ENCODE measurements around a stretch of chr15.

DNA sequence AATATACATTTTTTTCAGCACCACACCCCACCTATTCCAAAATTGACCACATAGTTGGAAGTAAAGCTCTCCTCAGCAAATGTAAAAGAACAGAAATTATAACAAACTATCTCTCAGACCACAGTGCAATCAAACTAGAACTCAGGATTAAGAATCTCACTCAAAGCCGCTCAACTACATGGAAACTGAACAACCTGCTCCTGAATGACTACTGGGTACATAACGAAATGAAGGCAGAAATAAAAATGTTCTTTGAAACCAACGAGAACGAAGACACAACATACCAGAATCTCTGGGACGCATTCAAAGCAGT is 56.1 kb downstream of the AKAP13 start:
- RRBS = no CpG with 5 or more reads among the region's 5 CpGs

GRCh38 chr15:85494039-85494917 is 113.9 kb downstream of the AKAP13 start:
- RRBS = no CpG with 5 or more reads among the region's 6 CpGs

DNA sequence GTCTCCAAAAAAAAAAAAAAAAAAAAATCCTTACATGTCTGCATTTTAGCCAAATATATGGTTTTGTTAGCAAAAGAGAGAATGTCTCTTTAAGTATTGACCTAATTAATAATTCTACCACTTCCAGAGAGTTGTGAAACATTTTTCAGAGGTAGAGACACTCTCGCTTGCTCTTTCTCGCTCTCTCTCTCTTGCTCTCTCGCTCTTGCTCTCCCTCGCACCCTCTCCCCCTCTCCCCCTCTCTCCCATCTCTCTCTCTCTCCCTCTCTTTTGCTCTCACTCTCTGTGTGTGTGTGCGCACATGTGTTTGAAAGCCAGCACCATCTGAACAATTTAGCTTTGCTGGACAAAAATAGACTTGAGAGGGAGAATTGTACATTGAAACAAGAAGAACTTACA is 124.3 kb downstream of the AKAP13 start:
- RRBS = no CpG with 5 or more reads among the region's 5 CpGs

DNA sequence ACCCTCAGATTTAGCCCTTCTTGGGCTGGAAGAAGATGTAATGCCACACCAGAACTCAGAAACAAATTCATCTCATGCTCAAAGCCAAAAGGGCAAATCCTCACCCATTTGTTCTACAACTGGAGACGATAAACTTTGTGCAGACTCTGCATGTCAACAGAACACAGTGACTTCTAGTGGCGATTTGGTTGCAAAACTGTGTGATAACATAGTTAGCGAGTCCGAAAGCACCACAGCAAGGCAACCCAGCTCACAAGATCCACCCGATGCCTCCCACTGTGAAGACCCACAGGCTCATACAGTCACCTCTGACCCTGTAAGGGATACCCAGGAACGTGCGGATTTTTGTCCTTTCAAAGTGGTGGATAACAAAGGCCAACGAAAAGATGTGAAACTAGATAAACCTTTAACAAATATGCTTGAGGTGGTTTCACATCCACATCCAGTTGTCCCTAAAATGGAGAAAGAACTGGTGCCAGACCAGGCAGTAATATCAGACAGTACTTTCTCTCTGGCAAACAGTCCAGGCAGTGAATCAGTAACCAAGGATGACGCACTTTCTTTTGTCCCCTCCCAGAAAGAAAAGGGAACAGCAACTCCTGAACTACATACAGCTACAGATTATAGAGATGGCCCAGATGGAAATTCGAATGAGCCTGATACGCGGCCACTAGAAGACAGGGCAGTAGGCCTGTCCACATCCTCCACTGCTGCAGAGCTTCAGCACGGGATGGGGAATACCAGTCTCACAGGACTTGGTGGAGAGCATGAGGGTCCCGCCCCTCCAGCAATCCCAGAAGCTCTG is 199.7 kb downstream of the AKAP13 start:
- RRBS = no CpG with 5 or more reads among the region's 14 CpGs

DNA sequence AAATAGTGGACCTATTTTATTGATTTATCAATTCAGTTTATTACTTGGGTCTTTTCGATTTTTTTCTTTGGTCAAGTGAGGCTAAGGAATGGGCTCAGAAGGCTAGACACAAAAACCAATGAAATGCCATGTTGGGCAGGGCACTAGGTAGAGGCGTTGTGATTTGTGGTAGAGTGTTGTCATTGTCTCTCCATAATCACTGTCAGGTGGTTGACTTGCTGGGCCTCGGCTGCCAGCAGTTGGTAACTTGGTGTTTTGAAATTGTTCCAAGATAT is 173.7 kb downstream of the KLHL25 start:
- RRBS = no CpG with 5 or more reads among the region's 3 CpGs

DNA sequence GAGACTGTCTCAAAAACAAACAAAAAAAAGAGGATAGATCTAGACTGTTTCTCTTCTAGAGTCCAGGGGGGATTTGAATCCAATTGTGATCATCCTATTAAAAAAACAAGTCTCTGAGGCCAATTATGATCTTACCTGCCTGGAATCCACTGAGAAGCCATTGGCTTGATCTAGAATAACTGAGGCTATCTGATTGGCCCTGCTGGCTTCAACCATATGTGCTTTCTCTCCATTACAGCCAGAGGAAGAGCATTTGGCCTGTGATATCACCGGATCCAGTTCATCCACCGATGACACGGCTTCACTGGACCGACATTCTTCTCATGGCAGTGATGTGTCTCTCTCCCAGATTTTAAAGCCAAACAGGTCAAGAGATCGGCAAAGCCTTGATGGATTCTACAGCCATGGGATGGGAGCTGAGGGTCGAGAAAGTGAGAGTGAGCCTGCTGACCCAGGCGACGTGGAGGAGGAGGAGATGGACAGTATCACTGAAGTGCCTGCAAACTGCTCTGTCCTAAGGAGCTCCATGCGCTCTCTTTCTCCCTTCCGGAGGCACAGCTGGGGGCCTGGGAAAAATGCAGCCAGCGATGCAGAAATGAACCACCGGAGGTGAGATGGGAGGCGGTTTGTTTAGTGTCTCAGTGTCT is 139.4 kb downstream of the KLHL25 start:
- RRBS = 98% methylated on average over 3 of the region's 13 CpGs

GRCh38 chr15:85750829-85751270 is 43.9 kb downstream of the KLHL25 start:
- RRBS = no CpG with 5 or more reads among the region's 12 CpGs

DNA sequence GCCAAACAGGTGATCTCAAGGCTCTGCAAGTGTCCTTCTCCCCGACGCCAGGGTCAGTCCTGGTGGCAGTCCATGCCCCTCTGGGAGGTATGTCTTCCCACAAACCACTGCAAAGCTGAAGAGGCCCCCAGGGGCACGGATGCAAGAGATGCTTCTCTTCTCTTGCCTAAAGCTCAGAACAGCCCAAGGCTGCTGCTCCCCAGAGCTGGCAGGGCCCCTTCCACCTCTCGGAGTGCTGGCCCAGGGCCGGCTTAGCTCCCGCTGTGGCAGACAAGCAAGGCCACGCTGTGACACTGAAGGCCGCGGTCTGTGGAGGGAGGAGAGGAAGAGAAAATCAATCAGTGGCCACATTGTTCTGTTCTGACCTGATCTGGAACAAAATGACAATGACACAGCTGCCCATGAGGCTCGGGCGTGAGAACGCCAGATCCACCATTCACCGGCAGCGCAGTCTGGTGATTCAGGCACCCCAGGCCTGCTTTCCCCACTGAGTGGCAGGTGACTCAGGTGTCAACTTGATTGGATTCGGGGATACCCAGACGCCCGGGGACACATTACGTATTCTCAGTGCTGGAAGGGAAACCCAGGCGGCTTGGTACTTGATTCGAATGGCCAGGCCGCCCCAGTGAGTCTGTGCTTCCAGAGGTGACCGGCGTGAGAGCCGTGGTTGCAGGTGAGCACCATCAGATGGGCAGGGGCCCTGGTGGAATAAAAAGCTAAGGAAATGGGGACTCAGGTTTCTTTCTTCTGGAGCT is 33.8 kb downstream of the KLHL25 start:
- RRBS = 96% methylated on average over 8 of the region's 24 CpGs

- RRBS = no CpG with 5 or more reads among the region's 13 CpGs
Measured at GRCh38 chr15:85772501-85773297, 22.0 kb downstream of the KLHL25 start.

DNA sequence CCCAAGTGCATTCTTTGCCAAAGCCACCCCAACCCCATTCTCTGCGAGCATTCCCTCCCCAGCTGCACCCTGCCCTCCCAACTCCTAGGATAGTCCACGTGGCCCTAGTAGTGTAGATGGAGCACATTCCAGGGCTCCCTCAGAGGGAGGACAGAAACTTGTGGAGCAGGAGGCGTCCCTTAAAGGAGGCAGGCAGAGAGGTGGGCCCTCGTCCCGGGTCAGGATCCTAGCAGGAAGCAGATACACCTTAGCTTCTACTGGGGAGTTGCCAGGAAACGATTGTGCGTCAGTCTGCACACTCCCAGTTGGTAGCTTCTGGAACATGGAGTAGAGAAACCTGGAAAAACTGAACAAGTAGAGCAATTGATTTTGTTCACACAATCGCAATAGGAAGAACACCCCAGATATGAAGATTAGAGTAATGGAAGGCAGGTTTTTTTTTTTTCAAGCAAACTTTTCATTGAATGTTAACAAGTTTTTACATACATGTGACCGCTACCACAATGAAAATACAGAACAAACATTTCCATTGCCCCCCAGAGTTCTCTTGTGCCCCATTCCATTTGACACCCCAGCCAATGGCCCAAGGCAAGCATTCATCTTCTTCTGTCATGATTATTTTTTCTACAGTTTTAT is 44.0 kb upstream of the KLHL25 start:
- RRBS = no CpG with 5 or more reads among the region's 9 CpGs

DNA sequence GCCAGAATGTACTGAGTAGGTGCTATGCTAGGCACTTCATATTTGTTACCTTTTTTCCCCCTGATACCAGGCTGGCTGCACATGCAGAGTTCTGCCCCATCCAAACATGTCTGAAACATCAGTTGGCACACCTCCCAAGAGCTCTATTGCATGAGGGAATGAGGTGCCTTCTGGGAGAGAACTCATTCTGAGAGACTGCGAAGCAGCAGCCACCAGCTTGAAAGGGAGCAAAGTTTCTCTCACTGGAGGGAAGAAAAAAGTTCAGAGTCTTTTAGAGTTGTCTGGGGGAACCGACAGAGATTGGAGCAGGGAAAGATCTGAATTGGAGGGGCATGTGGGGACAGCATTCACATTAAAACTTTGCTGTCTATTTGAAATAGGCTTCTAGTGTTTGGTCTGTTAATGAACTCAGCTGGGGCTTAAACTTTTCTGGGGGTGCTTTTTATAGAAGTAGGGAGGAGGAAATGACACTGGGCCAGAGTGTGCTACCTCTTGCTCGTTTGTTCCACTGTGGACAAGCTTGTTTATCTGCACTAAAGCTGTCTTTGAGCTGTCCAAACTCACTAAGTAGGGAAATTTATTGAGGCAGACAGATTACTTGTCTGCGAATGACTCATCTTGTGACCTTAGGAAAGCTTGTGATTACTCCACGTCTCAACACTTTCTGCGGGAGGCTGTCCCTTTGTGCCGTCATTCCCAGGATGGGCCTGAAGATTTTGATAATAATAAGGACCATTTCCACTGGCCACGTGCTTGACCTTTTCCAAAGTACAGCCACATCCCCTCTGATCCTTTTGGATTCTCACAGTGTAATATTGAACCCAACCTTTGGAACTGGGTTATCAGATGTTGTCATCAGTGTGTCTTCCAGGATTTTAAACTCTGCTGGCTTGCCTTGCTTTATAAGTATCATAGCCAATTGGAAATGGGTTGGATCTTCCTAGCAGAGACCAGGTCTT is 84.4 kb downstream of the AGBL1 start:
- RRBS = no CpG with 5 or more reads among the region's 8 CpGs

GRCh38 chr15:88454887-88455398 is 12.2 kb downstream of the MRPL46 start:
- RRBS = no CpG with 5 or more reads among the region's 7 CpGs

DNA sequence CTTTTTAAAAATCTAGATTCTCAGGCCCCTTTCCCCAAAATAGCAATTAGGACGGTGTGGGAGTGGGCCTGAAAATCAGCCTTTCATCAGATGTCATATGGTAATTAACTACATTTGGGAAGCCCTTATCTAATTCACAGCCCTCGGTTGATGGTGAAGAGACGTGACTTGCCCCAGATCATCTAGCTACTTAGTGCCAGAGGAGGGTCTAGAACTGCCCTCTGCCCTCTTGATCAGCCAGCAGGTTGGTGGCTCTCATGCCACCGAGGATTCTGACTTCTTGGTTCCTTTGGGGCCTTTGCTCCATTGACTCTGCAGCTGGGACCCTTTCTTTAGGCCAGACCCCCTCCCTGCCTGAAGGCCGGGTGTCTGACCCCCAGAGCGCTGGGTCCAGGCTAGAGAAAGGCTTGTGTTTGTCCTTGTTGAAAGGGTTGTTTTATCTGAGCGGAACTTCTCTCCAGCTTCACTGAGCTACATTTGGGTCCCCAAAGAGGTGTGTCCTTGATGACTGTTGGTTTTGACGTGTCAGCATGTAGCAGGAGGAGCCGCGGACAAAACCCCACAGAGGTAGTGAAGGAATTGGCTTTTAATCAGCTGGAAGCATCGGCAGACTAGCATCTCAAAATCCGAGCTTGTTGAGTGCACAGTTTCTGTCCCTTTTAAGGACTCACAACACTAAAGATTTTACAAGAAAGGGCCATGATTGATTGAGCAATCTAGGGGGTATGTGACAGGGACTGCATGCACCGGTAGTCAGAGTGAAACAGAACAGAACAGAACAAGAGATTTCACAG is 915 bp downstream of the AEN start:
- RRBS = no CpG with 5 or more reads among the region's 13 CpGs

DNA sequence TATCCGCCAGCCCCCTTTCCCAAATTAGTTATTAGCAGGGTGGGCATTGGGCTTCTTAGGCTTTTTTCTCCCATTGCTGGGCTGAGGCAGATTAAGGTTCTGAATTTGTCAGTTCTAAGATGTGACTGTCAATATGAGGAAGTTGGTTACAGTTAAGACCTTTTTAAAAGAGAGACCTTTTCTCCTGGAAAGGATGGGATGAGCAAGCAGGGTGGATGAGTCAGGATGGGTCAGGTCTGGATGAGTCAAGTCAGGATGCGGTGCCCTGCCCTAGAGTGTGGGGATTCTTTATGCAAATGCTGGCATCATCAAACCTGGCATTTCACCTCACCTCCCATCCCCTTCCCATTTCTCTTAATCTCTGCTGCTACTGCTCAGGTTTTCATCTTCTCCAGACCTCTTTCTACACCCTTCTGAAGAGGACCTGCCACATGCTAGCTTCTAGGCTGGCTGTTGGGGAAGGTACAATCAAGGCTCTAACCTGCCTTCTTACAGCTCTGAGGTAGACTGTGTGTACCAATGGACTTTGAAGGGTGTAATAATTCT is 2.0 kb downstream of the AEN start:
- RRBS = no CpG with 5 or more reads among the region's 2 CpGs

DNA sequence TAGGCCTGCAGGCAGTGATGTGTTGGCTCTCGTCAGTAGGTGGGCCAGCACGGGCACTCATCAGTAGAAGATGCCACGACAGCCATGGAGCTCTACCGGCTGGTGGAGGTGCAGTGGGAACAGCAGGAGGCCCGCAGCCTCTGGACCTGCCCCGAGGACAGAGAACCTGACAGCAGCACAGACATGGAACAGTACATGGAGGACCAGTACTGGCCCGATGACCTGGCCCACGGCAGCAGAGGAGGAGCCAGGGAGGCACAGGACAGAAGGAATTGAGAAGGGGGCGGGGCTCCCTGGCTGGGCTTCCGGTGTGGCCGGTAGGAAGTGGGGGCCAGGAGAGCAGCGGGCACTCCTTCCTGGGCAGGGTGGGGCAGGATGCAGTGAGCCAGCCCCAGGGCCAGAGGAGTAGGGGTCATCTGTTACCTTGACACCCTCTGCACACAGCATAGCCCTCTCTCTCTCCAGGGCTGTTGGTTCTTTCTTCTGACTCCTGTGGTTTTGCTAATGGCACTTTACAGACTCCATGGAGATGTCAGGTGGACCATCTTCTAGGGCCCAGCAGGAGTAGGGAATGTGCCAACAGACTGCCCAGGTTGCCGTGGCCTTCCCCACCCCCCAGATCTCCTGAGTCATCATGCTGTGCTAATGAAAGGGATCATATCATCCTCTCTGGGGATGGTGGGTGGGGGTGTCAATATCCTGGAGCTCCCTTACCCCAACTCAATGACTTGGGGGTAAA is 8.6 kb upstream of the ISG20 start:
- RRBS = no CpG with 5 or more reads among the region's 13 CpGs

GRCh38 chr15:88637737-88638561 is 867 bp upstream of the ISG20 start:
- RRBS = no CpG with 5 or more reads among the region's 7 CpGs

GRCh38 chr15:88912059-88912880 is 909 bp downstream of the MFGE8 start:
- RRBS = 96% methylated on average over 5 of the region's 23 CpGs

DNA sequence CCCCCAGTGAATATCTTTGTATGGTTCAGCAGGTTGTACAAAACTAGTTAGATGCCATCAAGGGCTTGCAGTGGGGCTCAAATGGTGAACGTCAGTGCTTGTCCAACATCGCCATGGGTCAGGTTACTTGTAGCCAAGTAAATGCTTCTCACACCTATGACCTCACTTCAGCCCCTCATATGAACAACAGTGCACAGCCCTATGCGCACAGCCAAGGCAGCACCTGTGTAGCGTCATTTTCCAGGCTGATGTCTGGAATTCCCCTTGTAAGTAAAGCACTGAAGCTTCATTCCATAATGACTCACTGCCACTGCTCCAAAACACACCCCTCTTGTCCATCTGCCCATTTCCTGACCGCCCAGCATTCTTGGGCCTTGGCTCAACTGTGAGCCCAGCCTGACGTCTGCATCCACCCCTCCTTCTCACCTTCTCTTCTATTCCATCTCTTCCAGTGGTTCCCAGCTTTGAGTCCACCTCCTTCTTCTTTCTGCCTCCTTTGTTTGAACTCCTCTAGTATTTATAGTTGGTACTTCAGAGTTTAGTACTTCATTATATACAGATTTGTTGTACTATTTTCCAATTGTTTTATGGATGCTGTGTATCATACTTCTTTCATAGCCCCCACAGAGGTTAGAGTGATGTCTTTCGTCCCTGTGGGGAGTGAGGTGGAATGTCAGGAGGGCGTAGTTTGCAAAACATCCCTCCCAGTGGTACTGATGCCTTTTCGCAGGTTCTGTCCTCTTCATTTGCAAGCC is 13.7 kb downstream of the ABHD2 start:
- RRBS = no CpG with 5 or more reads among the region's 9 CpGs

DNA sequence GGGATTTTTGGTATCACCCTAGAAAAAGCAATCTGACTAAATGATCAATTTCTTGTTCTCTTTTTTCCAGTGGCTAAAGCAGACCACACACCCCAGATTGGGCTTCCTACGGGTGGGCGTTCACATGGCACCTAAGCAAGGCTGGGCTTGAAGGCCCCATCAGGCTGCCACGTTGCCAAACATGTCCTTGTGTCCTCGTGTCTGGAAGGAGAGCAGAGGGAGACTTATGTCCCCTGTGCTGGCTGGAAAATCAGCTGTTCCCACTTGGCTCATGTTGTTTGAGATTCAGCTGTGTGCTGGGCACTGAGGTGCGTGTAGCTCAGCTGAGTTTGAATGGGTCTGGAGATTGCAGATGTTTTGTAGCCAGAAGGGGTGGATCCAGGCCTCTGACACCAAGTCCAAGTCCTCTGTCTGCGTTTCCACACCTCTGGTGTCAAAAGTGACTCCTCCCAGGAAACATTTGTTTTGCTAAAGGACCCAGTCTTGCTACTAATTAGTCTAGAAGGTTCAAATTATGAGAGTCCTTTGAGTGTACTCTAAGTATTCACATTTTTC is 34.6 kb downstream of the RLBP1 start:
- RRBS = no CpG with 5 or more reads among the region's 6 CpGs

Data from NB4 (cell line).